Helper T cell (primary cell): ENCODE measurements around a stretch of chr5.

DNA sequence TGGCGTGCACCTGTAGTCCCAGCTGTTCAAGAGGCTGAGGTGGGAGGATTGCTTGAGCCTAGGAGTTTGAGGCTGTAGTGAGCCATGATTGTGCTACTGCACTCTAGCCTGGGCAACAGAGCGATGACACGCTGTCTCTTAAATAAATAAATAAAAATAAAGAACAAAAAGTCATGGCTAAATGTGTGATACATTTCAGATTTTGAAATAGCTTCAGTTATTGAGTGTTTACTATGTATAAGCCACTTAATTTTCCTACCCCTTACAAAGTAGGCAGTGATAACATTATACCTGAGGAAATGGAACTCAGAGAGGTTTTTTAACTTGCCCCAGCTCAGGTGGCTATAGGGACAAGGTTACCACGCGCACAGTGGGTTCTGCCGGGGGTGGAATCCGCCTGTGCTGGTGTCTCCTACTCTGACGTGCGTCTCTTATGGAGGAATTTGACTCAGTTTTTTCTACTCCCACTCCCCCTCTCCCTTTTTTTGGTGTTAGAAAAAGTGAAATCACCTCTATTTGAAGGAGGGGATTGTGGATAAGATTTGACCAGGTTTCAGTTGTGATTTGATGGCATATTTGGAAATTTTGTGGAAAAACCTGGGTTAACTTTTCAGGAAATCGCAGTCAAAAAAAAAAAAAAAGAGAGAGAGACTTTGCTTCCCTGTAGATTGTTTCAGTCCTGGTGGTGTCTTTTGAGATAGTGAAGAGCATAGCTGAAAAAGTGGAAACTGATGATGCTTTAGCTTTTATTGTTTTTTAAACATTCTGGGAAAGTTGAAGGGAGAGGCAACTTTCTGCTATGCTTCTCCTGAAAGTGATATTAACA is 15.8 kb downstream of the TRIO start:
- PRO-cap, 2 experiments = no peak in any of the 2 experiments

DNA sequence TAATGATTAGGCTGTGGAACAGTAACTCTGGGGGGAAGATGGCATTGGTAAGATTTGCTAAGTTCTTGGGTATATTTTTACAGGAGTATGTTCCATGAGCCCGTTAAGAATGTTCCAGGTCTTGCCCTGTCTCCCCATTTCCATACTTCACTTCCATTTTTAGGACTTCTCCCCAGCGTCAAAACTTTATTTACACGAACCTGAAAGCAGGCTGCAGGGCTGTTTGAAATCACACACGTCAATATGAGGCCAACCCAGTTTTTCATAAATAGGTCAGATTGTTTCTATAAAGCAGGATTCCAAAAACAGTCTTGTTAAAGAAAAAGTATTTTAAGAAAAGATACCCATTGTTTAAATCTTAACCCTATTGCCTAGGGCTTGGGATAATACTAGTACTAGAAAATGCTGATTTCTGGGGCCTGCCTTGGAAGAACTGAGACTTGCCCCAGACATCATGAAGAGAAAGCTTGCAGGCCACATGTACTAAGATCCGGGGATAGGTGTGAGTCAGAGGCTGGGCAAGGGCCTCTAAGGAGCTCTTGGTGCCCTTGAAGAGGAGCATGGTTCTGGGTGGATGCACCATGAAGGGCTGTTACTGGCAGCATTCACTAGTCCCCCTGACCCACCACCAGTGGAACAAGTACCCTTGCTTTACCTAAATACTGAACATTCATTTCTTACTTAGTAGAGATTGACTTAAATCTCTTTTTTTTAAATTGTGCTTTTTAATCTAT is 24.2 kb downstream of the TRIO start:
- PRO-cap, 2 experiments = no peak in any of the 2 experiments

GRCh38 chr5:14199745-14200257 is 56.7 kb downstream of the TRIO start:
- PRO-cap, 2 experiments = no peak in any of the 2 experiments

DNA sequence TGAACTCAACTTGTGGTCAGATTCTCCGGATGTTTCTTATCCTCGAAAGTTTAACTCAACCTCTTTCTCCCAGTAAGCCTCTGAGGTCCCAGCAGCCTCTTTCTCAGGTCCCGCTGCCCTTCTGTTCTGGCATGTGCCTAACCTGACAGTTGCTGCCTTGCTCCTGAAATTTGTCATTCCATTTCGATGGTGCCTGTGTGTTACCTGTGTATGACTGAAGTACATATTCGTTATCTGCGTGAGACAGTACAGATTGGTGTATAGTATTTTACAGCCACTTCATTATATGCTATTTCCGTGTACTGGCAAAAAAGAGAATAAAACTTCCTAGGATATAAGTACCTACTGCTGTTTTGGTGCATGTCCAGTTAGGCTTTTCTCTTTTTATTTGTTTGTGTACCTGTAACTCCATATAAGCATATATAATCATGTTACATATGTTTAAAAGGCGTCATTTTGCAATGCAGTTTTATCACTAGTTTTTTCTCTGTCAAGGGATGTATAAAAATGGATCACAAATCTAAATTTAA is 63.4 kb downstream of the TRIO start:
- PRO-cap, 2 experiments = no peak in any of the 2 experiments

- PRO-cap, 2 experiments = peak in 1 of 2 experiments; most common plus-strand start chr5:14208341 (in 1)
Measured at GRCh38 chr5:14208068-14208929, 65.2 kb downstream of the TRIO start.

DNA sequence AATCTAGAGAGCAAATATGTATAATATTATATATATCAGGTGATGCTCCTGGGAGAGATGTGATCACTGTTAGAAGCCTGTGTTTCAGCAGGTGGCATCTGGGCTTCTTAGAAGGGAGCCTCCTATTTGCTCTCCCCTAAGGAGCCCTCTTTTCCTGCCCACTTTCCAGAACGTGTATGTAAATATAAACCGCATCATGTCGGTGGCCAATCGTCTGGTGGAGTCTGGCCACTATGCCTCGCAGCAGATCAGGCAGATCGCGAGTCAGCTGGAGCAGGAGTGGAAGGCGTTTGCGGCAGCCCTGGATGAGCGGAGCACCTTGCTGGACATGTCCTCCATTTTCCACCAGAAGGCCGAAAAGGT is 153.7 kb downstream of the TRIO start:
- PRO-cap, 2 experiments = no peak in any of the 2 experiments

GRCh38 chr5:14337493-14338080 is 194.4 kb downstream of the TRIO start:
- PRO-cap, 2 experiments = no peak in any of the 2 experiments

- PRO-cap, 2 experiments = no peak in any of the 2 experiments
Measured at GRCh38 chr5:14426854-14428237, 154.2 kb upstream of the OTULINL start.

DNA sequence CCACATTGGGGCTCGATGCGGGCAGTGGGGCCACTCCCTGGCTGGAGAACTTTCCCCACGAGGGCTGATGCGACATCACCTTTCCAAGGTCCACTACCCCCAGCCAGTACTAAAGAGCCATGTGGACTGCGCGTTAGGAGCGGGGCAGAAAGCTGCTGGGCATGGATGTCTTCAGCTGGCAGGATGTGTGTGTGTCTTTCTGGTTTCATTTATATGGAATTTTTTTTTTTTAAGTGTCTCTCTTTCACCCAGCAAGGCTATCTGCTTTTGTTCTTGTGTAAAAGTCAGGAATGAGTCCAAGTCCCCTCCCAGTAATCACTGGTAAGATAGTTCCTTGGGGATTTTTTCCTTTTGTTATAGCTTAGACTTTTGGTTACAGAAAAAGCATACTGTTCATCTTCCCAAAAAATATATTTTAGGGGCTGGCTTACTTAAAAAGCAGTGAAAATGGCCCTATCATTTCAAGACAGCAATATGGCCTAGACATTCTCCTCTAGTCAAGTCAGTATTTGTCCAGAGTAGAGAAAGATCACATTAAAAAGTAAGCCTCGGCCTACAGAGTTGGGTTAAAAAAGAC is 133.0 kb upstream of the OTULINL start:
- PRO-cap, 2 experiments = no peak in any of the 2 experiments

DNA sequence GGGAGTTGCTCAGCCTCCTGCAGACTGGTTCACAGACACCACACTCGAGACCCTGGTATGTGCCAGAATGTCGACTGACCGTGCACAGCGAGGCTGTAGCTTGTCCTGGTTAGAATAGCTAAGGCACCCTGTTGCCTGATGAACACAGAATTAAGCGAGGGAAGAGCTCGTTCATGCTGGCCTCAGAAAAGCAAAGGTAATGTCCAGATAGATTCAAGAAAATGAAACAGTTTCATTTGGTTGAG is 71.3 kb upstream of the OTULINL start:
- PRO-cap, 2 experiments = no peak in any of the 2 experiments

GRCh38 chr5:14707386-14708274 is 43.1 kb downstream of the OTULIN start:
- PRO-cap, 2 experiments = peak in 1 of 2 experiments; most common minus-strand start chr5:14708076 (in 1)

DNA sequence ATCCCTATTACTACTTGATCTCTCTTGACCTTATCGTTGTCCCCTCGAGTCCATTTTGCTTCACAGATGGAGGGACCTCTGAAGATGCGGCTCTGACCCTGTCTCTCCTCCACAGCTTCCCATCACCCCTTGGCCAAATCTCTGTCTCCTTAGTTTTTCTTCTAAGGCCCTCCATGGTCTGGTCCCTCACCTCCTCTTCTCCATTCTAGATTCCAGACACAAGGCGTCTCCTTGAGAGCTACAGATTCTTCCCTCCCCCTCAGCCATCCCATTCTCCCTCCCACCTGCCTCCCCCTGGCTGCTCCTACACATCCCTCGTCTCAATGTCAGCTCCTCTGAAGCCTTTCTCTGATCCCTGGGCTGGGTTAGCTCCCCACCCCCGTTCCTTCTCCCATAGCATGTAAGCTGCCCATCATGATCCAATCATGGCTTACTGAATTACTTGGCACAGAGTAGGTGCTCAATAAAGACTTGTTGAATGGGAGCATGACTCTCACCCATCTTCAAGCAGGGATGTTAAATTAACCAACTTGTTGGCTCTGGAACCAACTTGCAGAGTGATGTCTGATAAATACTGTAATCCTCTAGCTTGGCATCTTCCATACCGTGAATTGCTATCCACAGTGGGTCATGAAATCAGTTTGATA is 69.0 kb downstream of the ANKH start:
- PRO-cap, 2 experiments = no peak in any of the 2 experiments

- PRO-cap, 2 experiments = peak in 1 of 2 experiments; most common plus-strand start chr5:14870609 (in 1); most common minus-strand start chr5:14870382 (in 1)
Measured at GRCh38 chr5:14869924-14870811, 1.4 kb downstream of the ANKH start.

- PRO-cap, 2 experiments = peak in 2 of 2 experiments; most common minus-strand start chr5:14926124 (in 2)
Measured at GRCh38 chr5:14925838-14926312, 54.3 kb upstream of the ANKH start.

- PRO-cap, 2 experiments = no peak in any of the 2 experiments
Measured at GRCh38 chr5:15425431-15425936, 74.5 kb upstream of the FBXL7 start.

DNA sequence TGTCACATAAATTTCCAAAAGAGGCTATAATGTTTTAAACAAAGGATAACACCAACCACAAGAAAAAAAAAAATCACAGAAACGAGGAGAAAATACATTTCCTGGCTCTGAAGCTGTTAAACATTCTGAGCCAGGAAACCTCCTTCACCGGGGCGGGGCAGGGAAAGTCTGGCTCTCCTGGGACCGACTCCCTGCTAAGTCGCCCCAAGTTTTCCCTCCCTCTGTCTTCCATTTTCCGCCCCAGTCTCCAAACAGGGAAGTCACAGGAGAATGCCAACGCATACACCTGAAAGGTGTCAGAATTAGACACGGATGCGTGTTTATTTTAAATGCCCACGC is 502 bp upstream of the FBXL7 start:
- PRO-cap, 2 experiments = no peak in any of the 2 experiments

- PRO-cap, 2 experiments = no peak in any of the 2 experiments
Measured at GRCh38 chr5:15636925-15637840, 137.2 kb downstream of the FBXL7 start.

DNA sequence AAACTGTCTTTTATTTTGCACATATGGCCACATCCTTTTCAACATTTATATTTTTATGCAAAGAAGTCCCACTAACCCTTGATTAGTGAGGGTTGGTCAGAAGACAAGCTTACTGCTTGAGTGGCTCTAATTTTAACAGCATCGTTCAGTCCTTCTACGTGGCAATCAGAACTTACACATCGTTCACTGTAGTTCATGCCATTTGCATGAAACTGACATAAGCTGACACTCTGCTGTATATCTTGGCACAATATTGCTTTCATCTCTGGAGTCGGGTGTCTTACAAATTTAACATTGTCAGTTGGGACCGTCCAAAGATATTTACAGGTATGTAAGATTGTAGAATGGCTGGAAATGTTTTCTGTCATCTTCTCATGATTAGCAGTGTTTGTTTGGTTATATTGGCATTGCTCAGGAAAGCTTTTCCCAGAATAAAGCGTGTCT is 50.6 kb downstream of the MARCHF11 start:
- PRO-cap, 2 experiments = no peak in any of the 2 experiments

DNA sequence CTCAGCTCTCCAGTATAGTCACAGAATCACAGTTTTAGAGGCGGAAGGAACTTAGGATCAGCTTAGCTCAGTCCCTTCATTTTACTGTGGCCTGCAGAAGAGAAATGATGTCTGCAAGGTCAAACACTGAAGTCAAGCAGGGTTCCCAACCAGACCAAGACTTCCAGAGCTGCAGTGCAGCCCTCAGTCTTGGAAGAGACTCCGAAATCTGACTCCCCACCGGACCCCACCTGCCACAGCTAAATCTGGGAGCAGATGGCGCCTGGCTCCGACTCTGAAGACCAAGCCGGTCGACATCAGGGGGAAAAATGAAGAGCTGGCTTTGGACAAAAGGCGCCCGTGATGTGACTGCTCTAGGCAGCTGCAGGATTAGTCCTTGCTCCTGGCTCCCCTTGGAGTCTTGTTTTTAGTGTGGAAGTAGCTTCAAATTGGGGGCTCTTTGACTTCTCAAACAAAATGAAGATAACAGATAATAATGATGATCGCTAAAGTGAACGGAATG is 72.4 kb upstream of the ZNF622 start:
- PRO-cap, 2 experiments = no peak in any of the 2 experiments

- PRO-cap, 2 experiments = no peak in any of the 2 experiments
Measured at GRCh38 chr5:16545024-16545207, 71.9 kb downstream of the RETREG1 start.